Measurements from ENCODE around the gene RGS14.

DNA sequence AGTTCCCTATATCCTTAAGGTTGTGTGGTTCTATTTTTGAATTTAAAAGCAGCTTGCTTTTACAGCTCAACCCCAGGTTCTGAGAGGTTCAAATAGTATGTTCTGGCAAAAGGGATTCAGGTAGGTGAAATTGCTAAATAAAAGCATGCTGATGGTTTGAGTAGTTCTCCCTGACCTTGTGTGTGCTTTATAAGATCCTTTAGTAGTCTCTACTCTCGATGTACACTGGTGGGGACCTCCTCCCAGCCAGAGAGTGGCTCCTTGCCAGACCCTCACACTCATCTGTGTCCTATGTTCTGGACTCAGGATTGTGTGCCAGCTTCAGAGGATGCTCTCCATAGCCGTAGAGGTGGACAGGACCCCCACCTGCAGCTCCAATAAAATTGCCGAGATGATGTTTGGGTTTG is 37.2 kb downstream of the KIAA1191 start:
- PRO-cap: no peak

DNA sequence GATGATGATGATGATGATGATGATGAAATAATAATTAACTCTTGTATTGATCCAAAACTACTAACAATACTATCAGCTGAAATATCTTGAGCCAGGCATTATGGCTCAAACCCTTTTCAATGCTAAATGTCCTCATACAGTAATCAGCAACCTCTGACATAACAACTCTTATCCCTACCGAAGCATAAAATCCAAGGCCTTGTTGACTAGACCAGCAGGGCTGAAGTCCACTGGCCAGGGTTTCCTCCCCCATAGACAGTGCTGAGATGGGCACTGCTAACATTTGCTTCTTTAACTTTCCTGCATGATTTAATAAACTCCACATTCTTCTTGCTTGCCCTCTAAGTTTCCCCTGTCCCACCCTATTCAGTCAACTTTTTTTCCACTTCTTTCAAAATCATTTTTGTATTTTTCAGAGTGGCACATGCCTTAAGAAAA is 19.8 kb downstream of the KIAA1191 start:
- PRO-cap: no peak

DNA sequence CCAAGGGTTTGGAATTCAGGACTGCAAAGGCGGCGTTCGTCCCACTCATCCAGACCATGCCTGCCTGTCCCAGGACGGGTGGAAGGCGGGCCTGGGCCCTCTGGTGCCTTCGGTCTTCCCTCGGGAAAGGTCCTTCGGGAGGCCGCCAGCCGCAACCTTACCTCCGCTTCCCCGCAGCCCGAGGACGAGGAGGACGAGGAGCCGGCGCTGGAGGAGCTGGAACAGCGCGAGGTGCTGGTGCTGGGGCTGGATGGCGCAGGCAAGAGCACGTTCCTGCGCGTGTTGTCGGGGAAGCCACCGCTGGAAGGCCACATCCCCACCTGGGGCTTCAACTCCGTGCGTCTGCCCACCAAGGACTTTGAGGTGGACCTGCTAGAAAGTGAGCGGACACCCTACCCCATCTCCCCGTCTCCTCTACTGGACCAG is 929 bp downstream of the ARL10 start:
- PRO-cap: no peak

DNA sequence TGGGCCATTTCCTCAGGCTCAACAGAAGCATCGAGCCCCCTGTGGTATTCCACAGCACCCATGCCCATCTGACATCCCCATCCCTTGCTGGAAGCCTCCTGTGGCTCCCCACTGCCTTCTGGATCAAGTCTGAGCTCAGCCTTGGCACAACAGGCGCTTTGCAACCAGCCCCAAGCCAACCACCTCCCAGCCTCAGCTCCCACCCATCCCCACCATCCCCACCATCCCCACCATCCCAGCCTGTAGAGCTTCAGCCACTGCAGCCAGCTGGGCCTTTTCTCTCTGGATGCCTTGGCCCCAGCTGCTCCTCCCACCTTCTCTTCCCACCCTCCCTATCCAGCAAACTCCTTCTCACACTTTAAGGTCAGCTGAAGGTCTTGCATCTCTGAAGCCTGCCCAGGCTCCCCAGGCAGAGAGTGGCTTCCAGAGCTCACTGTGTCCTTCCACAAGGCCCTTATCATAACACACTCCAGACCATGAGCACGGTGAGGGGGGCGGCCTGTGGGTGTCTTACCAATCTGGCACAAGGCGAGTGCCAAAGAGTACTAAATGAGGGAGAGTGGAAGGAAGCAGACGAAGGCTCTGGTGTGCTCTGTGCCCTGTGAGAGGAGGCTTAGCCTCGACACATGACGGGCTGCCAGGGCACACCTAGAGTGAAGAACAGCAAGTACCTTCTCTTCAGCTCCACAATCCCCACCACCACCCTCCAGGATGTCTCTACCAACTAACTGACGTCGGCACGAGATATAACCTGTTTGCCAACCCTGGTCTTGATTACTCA is 6.5 kb downstream of the HIGD2A start:
- PRO-cap: no peak

GRCh38 chr5:176526810-176527855 is 10.1 kb downstream of the RNF44 start:
- PRO-cap: no peak

GRCh38 chr5:176536372-176536814 is 809 bp downstream of the RNF44 start:
- PRO-cap: no peak

GRCh38 chr5:177152989-177153578 is 19.5 kb downstream of the NSD1 start:
- PRO-cap: no peak

GRCh38 chr5:177153812-177154369 is 20.3 kb downstream of the NSD1 start:
- PRO-cap: no peak

DNA sequence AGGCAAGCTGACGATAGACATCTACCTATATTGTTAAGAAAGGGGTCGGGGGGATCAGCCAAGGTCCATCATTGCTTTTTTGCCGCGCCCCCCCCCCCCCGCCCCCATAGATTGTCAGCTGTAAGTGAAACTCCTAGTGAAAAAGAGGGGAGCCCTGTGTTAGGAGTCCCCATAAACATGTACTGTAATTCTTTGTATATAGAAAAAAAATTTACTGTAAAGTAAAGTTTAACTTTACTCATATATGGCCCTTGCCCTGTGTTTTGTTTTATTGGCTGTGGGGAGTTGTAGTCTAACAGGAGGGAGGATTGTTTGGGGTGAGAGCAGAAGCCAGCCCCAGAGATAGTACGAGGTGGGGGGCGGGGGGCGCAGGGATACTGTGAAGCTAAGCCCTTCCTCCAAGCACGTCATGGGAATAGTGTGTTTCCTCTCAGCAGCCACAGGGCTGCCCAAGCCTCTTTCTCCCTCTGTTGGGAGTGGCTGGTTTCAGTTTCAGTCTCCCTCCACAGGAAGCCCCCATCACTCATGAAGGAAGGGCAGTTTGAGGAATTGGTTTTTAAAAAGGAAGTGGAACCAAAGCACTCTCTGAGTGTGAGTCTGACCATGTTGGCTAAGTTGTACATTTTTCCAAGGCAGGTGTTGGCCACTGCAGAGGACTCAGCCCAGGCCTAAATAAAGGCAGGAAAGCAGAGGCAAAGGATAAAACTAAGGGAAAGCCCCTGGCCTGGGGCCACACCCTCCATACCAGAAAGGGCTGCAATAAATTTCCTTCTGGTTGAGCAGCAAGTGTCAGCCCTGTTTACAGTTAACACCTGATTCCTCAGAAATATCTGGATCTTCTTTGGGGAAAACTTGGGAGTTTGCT is 3.3 kb downstream of the RAB24 start:
- PRO-cap: no peak

- PRO-cap: no peak
Measured at GRCh38 chr5:177304155-177304928, 743 bp downstream of the PRELID1 start.

- PRO-cap: no peak
Measured at GRCh38 chr5:177319518-177320104, 7.9 kb upstream of the MXD3 start.

GRCh38 chr5:177354205-177354640 is 2.8 kb upstream of the LMAN2 start:
- PRO-cap: no peak

- PRO-cap: no peak
Measured at GRCh38 chr5:177357406-177358351, at the start of gene RGS14. RGS14 (plus strand) TSS chr5:177357924.

- PRO-cap: no peak
Measured at GRCh38 chr5:177366473-177367805, 9.2 kb downstream of the RGS14 start.

GRCh38 chr5:177431407-177432539 is 5.3 kb downstream of the GRK6 start:
- PRO-cap: no peak

DNA sequence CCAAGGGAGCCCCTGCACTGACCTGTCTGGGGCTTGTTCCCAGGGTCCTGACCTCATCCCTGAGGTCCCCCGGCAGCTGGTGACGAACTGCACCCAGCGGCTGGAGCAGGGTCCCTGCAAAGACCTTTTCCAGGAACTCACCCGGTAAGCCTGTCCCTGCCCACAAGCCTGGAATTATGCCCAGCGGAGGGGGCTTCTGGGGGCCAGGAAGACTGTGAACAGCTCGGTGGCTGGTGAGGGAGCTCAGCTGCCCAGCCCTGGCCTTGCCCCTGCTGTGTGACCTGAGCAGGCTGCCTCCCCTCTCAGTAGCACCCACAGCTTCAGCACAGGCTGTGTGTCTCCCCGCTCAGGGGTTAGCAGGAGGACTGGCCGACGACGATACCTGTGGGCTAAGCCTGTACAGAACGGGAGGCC is 6.2 kb downstream of the GRK6 start:
- PRO-cap: no peak

GRCh38 chr5:177536195-177536885 is 18.0 kb downstream of the FAM193B start:
- PRO-cap: no peak

- PRO-cap: no peak
Measured at GRCh38 chr5:177542701-177543659, 11.4 kb downstream of the FAM193B start.

GRCh38 chr5:177553679-177553787 is 830 bp downstream of the FAM193B start:
- PRO-cap: no peak

- PRO-cap: no peak
Measured at GRCh38 chr5:177575057-177575393, 17.0 kb upstream of the TMED9 start.